Parotid gland (tissue), 1 donor: ENCODE measurements around a stretch of chr7.

- PRO-cap, result no peak
These were observed 11.1 kb downstream of the CRYGN start for GRCh38 chr7:151428703-151429455.

- PRO-cap, result no peak
These were observed 10.2 kb downstream of the RHEB start for GRCh38 chr7:151509283-151510014.

DNA sequence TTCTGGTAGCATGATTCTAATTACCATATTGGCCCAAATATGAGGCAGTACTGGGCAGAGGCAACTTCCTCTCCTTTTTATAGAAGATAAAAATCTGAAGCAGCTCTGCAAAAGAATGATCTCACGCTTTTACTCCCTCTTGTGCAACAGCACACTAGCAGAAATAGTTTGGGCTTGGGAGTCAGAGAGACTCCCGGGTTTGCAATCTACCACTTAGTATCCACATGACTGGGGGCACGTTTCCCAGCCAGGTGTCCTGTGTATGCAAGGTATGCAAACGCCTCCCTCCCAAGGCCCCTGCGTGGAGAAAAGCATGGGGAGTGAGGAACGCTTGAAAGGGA lies 47.2 kb upstream of the RHEB start:
- PRO-cap, result no peak

GRCh38 chr7:151608049-151608339 lies 88.3 kb upstream of the RHEB start:
- PRO-cap, result no peak

DNA sequence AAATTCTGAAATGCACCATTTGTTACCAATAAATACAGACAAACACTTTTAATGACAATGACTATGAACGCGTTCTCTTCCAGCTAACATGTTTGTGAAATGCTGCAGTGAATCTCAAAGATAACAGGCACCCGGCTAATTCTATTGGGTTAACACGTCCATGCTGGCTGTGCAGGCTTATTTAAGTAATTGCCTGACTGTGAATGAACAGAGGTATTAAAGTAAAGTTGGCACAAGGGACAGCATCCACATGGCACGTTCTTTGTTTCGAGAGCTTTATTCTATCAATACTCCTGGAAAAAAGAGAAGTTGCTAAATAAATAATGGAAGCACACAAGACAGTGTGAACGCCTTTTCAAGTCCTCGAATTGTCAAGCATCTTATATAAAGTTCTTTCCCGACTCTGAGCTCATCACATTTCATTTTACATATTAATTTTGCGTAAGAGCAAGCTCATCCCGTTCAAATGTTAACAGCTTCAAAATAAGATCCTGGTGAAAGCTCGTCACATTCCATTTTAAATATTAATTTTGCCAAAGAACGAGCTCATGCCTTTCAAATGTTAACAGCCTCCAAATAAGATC lies 111.3 kb upstream of the RHEB start:
- PRO-cap, result no peak

- PRO-cap, result no peak
These were observed 168.2 kb downstream of the PRKAG2 start for GRCh38 chr7:151708699-151709041.

DNA sequence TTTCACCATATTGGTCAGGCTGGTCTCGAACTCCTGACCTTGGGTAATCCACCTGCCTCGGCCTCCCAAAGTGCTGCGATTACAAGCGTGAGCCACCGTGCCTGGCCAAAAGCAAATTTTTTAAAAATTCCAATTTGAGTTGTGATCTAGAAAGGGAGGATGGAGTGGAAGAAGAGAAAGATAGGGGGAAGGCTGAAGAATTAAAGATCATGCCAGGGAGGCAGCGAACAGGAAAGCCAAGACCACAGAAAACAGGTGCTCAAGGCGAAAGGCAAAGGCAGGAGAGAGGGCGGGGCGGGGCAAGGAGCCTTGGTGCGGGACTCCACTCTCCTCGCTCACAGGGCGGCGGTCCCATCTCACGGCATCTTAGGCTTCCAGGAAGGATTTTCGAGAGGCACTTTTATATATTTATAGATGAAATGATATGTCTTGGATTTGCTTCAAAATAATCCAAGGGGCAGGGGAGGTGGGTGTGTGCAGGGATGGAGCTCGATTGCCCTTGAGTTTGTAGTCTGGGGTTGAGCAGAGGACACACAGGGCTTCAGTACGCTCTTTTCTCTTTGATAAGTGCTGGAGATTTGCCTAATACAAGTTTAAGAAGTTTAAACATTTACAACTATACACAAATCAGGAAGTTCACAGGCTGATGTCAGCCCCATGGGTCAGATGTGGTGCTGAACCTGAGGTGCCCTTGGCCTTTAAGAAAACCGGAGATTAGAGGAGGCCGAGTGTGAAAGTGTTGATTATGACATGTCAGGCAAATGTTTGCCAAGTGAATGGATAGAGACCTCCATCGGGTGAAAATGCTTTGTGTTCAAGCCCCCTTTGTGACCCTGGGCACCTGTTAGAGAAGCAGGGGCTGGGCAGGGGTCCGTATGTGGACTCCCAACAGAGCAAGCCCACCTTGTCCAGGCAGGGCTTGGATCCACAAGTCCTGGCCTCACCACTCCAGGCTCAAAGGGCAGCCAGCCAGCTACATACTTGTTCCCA lies 161.1 kb downstream of the PRKAG2 start:
- PRO-cap, result no peak

DNA sequence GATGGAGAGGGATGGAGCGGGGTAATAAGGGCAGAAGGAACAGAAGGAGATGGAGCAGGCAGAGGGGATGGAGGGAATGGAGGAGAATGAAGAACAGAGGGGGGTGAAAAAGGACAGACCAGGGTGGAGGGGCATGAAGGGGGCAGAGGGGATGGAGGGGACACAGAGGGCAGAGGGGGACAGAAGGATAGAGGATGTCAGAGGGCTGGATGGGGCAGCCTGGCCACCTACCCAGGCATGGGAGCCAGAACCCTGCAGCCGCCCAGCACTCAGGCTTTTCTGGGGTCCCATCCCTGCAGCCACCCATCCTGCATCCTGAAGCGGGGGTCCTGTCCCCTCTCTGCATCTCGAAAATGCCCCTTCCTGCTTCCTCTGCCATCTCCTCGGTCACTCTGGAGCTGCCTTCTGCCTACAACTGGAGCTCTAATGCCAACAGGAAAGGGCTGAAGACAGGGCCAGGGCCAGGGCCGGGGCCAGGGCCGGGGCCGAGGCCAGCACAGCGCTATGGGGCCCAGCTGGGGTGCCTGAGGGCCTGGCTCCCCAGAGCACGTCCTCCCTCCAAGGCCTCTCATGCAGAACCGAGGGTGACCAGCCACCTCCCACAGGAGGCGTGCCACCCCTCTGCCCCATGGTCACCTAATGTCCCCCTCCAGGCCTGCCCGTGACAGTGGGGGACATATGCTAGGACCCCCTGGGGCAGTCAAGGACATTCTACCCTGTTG lies 155.8 kb downstream of the PRKAG2 start:
- PRO-cap, result no peak

GRCh38 chr7:151787050-151787464 lies 89.9 kb downstream of the PRKAG2 start:
- PRO-cap, result no peak

DNA sequence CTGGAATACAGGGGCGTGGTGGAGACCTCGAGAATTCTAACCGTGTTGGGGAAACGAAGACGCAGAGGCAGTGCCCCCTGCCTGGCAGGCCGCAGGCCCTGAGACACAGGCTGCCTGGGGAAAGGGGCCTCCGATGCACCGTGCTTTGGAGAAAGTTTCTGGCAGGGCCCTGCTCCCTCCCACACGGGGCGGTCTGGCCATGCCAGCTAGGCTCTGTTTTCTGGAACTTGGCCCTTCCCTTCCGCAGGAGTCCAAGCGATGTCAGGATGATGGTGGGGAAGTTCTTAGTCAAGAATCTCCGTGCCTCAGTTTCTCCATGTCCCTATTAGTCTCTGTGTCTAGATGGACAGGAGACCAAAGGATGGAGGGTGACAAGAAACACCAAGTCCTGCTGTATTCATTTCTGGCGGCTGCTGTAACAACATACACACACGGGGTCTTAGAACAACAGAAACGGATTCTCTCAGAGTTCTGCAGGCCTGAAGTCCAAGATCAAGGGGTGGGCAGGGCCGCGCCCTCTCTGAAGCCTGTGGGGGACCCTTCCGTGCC lies 27.7 kb downstream of the PRKAG2 start:
- PRO-cap, result no peak

GRCh38 chr7:151864029-151864526 lies 12.8 kb downstream of the PRKAG2 start:
- PRO-cap, result no peak

GRCh38 chr7:151869922-151871020 lies 6.6 kb downstream of the PRKAG2 start:
- PRO-cap, result no peak

DNA sequence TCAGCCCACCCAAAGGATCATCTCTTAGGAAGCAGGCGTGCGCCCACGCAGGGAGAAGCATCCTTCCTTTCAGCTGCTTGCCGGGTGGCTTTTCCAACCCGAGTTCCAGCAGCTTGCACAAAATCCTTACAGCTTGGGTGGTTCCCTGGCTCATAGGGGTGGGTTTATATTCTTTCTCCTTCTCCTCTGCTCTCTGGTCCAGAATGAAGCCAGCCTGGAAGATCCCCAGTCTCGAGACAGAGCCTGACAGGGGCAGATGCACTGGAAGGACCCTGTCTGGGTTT lies 1.4 kb upstream of the PRKAG2 start:
- PRO-cap, result no peak

DNA sequence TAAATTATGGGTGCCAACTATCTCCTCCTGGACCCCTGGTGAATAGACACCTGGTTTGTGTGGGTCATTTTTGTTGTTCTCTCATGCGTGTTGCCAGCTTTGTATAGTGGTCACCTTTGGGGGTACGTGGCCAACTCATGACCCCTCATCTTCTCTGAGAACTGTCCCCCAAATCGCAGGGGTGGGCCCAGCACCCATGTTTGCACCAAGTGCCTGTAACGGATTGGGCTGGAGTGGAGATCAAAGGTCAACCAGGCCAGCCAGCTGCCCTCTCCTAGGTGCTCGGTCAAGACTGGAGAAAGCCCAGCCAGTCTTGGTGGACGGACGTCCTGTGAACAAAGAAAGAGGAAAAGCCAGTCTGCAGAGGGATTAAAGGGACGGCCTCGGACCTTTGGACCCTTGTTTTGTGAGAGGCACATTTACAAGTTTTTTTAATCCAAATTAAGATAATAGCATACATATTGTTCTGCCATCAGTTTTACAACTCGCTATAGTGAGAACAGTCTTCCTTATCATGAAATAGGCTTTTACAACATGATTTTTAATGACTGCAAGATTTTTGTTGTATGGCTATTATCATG lies 31.8 kb upstream of the GALNTL5 start:
- PRO-cap, result no peak

- PRO-cap, result no peak
These were observed 105.5 kb downstream of the GALNT11 start for GRCh38 chr7:152130753-152131609.

DNA sequence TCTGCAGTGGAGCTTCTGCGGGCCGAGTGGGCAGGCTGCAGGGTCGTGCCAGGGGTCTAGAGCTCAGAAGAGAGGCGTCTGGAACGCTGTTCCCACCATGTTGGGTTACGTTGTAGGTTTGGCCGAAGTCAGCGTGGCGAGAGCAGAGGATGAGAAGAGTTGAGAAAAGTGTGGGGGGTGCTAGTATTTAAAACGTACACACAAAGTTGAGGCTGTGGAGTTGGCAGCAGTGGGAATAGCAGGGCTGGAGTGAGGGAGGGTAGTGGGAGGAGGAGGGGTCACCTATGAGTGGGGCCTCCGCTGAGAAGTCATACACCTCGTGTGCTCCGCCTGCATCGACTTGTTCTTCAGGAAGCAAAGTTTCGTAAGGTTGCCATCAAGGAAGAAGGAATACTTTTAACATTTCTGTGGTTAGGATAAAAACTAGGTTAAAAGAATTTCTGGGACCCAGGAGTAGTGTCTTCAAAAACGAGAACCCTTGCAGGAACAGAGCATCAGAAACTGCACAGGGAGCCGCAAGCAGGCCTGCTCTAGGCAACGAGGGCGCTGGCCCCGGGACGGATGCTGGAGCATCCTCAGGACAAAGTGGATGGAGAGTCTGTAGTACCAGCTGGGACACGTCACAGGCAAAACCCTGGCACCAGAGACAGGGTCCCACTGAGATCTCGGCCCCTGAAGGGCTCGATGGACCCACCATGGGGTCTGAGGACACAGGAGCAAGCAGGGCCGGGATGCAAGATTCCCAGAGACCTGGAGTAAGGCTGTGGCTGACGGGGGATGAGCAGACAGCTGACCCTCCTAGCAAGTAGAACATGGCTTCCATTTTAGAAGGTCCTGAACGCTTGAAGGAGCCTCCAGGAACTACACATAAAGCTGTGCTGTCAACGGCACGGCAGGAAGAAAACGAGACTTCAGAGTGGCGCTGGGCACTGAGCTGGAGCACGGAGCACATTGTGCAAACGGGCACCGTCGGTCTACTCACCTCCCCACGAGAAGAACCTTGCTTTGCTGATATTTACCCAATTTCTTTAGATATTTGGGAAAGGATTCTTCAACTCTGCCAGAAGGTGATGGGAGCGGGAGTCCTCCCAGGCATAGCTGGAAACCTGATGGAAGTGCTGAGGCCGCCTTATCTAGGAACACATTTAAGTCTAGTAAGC lies 106.5 kb downstream of the GALNT11 start:
- PRO-cap, result no peak

GRCh38 chr7:152136078-152137169 lies 111.0 kb downstream of the GALNT11 start:
- PRO-cap, result no peak

GRCh38 chr7:152191392-152192089 lies 166.1 kb downstream of the GALNT11 start:
- PRO-cap, result no peak

GRCh38 chr7:152213573-152213920 lies 188.1 kb downstream of the GALNT11 start:
- PRO-cap, result unidirectional peak, plus-strand start at chr7:152213758

DNA sequence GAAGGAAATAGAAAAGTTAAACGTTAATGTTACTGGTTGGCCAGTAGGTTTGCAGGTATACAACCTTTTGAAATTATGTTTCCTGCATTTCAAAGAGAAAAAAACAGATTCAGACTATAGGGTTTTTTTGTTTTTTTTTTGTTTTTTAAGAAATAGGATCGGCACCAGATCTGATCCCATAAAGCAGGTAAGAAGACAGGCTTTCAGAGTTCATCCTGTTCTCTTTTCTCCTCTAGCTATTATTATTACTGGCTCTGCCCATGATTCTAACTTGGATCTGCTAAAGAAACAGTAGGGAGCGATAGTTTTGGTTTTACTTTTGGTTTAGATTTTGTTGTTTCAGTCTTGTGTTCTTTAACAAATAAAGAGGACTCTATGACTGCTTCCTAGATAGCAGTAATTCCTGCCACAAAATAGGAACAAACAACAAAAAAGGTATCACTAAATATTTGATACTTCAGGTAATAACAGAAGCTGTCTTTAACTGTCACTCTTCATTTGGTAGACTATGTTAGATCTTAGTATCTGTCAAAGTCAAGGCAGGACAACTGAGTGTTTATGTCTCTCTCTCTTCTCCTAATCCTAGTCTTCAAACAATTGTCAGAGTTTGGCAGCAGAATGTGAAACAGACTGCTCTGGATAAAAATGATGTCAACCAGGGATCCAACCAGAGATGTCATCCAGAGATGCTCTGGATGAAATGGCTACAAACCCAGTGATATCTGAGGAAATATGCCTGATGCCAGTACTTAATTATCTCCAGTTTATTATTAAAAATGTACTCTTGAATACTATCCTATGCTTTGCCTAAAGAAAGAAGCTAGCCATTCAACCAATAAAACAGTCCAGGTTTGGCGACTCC lies 99.8 kb downstream of the KMT2C start:
- PRO-cap, result no peak